Natural killer cell (primary cell): ENCODE data around the genes MTMR14, TTLL3, PRRT3 and GHRL.

DNA sequence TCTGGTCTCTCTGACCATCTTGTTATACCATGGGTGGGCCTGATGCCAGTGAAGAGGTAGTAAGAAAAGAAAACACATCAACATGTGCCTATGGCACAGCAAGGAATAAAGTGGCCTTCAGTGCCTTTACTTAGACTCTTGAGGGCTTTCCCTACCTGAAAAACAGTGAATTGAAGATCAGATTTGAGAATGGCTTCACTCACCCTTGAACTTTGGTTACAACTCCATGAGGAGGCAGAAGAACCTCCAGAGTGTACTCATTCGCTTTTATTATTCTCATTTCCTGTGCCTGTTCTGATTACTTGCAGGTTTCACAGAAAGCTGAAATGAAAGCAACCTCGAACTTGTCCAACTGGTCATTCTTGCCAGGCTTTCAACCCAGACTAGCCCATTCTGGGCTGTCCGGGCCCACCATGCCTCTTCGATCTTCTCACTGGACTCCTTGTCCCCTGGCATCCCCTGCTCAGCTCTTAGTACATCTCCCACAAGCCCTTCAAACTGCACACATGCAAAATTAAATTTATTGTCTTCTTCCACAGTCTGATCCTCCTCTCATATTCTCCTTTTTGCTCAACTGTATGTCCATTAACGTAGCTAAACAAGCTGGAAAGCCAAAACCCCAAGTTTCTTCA is 20.2 kb upstream of the THUMPD3 start:
- PRO-cap, result no peak

DNA sequence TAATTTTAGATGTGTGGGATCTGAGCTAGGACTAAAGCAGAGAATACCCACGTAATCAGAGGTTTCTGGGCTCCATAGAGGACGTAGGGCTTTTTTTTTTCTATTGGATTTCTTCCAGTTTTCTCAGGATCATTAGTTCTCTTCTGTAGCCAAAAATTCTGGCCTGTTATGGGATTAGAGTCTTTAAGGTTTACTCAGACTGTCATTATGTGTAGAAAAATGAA is 1.8 kb downstream of the SETD5 start:
- PRO-cap, result no peak

GRCh38 chr3:9422459-9423449 is 25.3 kb downstream of the SETD5 start:
- PRO-cap, result no peak

DNA sequence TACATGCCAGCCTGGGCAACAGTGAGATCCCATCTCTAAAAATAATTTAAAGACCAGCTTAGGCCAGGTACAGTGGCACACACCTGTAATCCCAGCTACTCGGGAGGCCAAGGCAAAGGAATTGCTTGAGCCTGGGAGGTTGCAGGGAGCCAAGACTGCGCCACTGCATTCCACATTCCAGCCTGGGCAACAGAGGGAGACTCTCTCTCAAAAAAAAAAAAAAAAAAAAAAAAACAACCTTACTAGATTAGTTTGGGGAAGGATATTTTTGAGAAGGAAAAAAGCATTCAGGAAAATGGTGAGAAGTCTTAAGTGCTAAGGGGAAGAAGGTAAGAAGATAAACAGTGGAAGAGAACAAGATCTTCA is 69.6 kb downstream of the SETD5 start:
- PRO-cap, result no peak

DNA sequence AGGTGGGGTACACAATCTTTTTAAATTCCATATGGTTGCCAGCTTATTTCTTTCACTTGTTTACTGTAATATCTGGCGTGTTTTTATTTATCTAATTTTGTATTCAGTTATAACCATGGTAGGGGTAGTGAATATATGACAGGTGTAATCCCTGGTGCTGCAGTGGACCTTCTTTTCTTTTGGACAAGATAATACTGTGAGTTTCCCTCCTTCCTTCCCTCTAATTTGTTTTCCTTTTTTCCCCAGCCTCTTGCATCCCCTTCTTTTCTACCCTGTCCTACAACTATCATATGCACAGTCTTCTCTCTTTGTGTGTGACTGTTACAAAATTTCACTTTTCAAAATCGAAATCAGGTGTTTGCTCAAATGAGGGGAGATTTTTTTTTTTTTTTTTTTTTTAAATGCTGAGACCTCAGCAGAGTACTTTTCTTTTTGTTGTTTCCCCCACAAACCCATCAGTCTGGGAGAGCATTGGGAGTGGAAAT is 76.3 kb downstream of the LHFPL4 start:
- PRO-cap, result no peak

DNA sequence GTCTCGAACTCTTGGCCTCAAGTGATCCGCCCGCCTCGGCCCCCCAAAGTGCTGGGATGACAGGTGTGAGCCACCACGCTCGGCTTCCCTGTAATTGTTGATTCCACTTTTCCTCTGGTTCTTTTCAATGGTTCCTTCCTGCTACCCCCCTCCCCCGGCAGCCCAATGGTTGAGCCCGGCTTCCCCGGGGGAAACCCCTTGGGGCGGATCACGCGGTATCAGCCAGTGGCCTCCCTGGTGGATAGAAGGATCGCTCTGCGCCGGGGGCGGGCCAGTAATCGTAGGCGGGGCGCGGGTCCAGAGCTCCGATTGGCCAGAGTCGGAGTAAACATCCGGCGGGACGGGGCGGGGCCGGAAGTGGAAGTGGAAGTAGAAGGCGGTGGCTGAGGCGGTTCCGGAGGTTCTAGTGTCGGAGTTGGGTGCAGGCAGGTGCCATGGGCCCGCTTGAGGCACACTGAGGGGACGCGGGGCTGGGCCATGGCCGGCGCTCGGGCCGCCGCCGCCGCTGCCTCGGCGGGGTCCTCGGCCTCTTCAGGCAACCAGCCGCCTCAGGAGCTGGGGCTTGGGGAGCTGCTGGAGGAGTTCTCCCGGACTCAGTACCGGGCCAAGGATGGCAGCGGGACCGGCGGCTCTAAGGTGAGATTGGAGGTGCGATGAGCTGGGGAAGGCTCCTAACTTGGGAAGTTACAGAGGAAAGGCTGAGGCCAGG is at the start of gene MTMR14:
Gene MTMR14, plus strand, starts transcription at position 399 of the 709 bp plus-strand sequence.
- PRO-cap, result bidirectional peak, plus-strand start at position 399 of the sequence, minus-strand start at position 129 of the sequence

- PRO-cap, result no peak
Measured at GRCh38 chr3:9739457-9739949, 8.0 kb downstream of the BRPF1 start.

- PRO-cap, result no peak
Measured at GRCh38 chr3:9806235-9807198, 3.5 kb upstream of the TTLL3 start.

DNA sequence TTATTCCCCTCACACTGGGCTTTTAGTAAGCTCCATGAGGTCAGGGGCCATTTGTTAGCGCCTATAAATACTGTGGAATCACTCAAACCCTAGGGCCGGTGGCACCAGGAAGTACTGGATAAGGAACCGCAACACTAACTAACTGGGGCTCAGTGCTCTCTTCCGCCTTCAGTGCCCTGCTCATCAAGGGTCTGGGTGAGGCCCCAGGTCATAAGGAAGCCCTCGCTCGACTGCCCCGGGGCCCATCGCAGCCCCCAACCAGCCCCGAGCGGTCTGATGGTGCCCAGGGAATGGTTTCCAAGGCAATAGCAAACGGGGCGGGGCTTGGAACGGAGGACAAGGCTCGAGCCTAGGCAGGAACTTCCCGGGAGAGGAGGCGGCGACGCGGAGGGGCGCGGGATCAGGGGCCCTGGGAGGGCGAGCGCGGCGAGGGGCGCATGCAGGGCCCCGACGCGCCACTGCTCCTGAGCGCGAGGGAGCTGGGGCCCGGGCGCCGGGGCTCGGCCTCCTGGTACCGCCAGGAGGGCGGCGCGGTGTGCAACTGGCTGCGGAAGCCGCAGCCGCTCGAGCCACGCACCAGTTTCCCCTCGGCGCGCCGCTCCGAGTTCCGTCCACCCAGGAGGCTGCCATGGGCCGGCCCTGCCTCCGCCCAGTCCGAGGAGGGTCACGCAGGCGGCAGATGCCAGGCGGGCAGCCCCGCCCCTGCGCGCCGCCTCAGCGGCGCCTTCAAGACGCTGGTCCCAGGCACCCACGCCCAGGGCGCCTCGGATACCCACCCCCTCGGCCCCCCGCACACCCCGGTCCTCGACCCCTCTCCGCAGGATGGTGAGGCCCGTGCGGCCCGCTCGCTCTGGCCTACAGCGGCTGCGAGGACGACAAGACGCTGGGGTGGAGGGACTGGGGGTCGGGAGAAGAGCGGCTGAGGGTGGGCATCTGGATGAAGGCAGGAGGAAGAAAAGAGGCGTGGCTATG is at the start of gene TTLL3:
Gene TTLL3, plus strand, starts transcription at position 693 of the 972 bp plus-strand sequence.
- PRO-cap, result bidirectional peak, plus-strand start at position 160 of the sequence, minus-strand start at position 144 of the sequence; bidirectional peak, plus-strand start at position 512 of the sequence, minus-strand start at position 460 of the sequence

- PRO-cap, result unidirectional peak, minus-strand start at chr3:9952394
Measured at GRCh38 chr3:9951481-9952799, at the start of gene PRRT3. Gene PRRT3 (minus strand): TSS chr3:9952408.

GRCh38 chr3:10015319-10015984 is 10.8 kb upstream of the FANCD2 start:
- PRO-cap, result no peak

DNA sequence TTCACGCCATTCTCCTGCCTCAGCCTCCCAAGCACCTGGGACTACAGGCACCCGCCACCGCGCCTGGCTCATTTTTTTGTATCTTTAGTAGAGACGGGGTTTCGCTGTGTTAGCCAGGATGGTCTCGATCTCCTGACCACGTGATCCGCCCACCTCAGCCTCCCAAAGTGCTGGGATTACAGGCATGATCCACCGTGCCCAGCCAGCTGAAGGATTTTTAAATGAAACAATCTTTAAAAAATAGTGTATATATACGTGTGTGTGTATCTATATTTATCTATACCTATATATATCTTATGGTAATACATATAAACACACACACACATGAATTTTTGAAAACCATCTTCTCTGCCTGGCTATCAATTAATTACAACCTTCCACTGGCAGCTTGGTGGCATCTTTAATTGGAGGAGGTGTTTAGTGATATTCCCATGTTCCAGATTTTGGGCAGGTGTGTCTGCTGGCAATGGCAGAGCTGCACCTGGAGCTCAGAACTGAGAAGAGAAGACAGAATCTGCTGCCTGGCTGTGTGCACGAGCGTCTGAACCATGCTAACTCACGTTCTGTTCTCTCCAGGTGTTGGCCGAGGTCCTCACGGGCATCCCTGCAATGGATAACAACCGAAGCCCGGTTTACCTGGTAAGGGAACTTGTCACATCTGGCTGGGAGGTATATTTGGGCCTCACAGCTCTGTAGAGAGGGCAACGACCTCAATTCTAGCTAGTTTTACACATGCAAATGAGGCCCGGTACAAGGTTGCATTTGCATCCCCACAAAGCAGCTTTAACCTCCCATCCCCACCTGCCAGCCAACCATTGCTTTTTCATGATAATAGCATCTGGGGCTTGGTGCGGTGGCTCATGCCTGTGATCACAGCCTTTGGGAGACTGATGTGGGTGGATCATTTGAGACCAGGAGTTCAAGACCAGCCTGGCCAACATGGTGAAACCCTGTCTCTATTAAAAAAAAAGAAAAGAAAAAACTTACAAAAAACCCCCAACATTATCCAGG is 22.2 kb upstream of the TATDN2 start:
- PRO-cap, result no peak

DNA sequence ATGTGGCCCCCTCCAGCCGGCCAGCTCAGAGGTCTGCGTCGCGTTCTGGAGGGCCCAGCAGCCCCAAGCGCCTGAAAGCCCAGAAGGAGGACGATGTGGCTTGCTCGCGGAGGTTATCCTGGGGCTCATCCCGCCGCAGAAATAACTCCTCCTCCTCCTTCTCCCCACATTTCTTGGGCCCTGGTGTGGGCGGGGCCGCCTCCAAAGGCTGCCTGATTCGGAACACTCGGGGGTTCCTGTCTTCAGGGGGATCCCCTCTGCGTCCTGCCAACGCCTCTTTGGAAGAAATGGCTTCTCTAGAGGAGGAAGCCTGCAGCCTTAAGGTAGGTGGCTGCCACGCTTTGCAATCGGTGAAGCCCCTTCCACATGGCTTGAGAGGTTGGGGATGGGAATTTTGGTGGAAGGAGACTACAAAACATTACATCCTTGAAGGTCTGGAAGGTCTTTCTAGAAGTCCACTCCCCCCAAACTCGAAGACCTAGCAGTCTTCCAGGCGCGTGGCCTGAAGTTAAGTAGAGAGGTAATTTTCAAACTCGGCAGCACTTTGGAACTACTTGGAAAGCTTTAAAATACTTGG is 1.1 kb downstream of the TATDN2 start:
- PRO-cap, result no peak

DNA sequence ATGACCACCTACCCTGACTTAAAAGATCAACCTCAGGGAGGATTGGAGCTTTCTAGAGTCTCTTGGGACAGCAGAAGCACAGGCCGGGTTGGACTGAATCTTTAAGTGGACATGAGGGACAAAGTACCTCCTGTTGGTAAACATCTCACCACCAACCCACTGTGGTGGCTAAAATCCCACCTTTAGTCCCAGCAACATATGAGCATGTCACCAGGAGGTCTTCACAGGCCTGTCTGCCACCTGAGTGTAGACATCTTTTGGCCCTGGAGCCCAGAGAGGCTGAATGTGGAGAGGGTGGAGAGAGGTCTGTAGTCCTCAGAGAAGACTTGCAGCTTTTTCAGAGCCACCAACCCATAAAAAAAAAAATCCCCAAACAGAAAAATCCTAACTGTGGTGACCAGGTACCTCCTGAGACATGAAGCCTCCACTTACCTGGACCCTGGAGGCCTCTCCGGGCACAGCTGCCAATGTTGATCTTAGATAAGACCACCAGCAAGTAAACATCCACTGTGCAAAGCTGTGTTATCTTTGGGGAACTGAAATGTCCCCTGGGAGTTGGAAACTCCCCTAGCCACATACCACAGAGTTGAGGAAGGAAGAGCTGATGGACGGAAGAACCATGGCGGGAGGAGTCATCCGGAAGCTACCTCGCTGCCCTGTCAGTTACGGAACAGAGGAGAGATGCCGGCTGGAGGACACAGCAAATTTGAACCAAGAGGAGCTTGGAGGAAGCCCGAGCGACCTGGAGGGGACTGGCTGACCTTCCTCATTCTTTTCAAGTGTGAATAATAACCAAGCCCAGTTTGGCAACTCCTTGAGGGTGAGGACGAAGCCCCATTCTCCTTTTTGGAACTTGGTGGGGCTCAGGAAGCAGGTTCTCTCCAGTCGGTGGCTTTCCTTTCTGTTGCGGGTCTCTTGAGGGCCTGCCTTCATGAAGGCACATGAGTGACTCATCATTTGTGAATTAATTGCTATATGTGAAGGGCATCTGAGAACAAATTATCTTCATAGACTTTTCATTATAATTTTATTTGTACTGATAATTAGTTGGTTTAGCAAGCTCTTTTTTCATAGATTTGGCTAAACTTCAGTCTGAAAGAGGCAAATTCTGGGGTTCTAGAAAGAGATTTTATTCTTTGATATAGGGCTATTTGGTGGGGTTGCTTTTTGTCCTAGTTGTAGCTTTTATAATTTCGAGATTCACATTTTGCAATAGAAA is at the start of gene GHRL:
Gene GHRL, minus strand, starts transcription at position 538 of the 1,219 bp plus-strand sequence.
- PRO-cap, result no peak

DNA sequence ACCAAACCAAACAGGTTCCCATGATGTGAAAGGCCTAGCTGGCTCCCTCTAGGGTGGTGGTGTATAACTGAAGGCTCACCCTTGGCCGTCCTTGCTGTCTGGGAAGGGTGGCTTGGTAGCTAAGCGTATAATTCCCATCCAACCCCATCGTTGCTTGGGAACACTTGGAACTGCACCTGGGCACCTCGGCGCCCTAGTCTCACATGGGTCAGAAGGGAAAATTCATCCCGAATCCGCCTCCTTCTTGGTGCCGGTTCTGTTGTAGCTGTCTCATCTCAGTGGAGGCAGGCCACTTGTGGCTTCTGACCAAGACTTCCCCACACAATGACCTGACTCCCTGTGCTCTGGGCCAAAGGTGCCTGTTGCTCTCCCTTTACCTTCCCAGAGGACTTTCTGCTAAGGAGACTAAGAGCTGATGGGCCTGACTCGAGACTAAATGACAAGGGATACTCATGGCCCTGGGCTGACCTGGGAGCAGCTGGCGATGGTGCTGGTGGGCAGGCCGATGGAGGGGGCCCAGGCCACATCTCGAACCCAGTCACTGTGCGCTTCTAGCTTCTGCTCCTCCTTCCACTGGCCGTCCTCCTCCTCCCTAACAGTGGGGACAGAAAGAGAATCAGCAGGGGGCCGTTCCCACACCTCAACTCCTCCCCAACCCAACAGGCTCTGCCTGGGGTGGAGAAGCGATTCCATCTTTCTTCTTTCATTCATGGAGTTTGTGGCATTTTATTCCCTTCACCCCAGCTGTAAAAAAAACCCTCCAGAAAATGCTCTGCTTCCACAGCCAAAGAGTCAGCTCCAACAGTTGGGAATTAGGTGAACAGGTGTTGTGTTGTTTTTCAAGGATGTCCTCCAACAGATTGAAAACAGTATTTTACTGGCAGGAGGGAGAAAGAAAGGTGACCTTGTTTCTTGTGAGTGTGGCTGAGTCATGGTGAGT is 12.1 kb upstream of the GHRL start:
- PRO-cap, result no peak

- PRO-cap, result no peak
Measured at GRCh38 chr3:10438194-10438955, 67.0 kb downstream of the ATP2B2 start.

DNA sequence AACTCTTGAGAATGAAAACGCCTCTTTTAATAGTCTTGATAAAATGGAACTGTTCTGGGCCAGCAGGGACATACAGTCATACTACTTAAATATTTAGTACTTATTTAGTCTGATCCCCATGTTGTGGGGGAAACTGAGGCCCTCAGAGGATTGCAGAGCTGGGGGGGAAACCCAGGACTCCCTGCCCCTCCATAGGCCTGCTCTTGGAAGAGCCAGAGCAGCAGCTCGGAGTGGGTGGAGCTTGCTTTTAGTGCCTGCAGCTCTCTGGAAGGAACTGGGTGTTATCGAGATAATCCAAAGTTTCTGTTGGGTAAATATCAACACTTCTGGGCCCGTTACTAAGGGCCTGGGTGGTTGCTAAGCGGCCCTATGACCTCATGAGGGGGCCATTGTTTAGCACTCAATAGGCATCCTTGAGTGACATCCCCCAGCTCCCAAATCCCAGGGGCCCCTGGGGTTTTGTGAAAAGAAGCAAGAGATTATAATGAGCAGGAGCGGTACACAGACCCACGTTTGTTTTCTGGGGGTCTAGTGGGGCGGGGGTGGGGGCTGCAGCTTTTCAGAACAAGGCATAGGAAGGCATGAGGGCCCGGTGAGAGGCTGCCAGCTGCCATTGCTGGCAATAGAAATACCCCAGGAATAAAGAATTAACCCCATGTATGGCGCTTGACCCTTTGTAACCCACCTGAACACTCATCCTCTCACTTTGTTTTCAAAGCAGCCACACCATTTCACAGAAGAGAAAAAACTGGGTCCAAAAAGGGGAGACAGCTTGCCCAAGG is 48.3 kb upstream of the ATP2B2 start:
- PRO-cap, result no peak

DNA sequence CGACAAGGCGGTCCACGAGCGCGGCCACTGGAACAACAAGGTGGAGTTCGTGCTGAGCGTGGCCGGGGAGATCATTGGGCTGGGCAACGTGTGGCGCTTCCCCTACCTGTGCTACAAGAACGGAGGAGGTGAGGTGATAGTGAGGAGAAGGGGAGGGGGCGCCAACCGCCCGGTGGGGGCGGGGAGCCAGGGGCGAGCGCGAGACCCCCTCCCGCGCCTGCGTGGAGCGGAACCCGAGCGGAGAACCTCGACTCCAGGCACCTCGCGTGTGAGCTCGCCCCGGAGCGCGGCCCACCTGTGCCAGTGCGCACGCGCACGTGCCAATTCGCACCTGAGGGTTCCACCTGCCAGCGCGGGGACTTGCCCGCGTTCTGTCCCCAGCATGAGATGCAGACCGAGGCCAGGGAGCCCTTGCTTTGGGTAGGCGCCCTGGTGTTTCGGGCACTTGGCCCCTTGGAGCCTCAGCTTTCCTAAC is 403 bp downstream of the SLC6A11 start:
- PRO-cap, result no peak

- PRO-cap, result no peak
Measured at GRCh38 chr3:10926648-10927393, 65.7 kb upstream of the SLC6A1 start.

DNA sequence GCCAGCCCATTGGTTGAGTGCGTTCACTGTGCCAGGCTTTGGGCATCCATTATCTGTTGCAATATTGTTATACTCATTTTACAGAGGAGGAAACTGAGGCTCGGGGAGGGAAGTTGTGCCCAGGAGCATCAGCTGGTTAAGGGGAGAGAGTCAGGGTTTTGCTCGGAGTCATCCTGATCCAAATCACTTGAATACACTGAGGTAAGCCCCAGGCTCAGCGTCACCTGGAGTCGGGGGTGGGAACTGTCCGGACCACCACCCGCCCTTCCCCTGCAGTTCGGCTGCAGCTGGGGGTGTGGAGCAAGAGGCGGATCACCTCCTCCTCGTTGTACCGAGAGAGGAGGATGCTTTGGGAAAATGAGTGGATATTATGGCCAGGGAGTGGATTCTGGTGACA is 636 bp downstream of the HRH1 start:
- PRO-cap, result no peak